Measurements from ENCODE around the gene MB21D2.

DNA sequence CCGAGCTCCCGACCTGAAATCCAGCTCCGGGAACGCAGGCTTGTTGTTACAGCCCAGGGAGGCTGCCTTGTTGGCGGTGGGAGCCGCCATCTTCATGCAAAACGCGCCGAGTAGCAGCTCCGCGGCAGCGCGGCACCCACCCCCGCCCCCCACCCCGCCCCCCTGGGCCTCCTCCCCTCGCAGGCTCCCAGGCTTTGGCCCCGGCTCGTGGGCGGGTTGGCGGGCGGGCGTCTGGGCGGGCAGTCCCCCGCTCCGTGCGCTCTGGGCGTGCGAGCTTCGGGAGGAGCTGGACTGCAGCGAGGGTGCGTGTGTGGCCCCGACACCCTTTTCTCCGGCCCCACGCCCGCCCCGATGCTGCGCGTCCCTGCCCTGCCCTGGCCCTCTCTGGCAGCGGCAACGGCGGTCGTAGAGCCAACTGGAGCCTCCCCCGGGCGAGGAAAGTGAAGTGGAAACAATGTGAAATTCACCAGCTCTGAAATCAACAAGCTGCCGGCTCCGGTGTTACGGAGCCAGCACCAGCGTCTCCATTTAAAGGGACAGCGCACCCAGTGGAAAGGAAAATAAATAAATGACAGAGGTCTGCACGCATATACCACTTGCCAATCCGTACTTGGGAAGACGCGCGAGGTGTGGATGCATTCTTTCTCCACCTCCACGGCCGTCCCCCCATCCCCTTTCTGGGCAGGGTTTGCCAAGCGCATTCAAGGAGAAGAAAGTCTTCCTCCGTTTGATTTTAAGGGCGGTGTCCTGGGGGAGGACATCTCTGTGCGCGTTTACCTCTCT is at the start of gene MB21D2:
Gene MB21D2 (minus strand): TSS at position 112 of the 783 bp plus-strand sequence.
- RRBS: under 1% methylated on average over 10 of the region's 61 CpGs

DNA sequence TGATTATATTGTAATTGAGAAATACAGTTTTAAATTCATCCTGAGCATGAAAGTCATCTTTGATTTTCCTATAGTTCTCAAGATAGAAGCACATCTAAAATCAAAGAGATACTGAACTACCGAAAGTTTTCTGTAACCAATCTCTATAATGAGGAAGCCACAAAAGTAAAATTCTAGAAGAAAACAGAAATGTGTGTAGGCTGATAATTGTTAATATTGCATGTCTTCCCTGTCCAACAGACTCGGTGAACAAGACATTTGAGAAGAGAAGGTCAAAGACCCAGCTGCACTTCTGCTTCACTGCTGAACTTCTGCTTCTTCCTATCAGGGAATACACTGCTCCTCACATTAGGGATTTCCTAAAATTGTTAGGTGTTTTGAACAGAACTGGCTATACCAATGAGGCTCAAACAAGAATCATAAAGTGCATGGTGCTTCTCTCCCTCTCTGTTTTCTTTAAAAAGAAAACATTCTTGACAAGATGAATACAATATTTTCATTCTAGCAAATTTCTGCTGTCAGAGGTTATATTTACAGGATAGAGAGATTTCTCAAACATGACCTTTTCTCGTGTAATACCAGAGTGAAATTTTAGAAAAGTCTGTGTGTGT is 558 bp downstream of the ATP13A4 start:
- RRBS: no CpG with 5 or more reads among the region's 3 CpGs

DNA sequence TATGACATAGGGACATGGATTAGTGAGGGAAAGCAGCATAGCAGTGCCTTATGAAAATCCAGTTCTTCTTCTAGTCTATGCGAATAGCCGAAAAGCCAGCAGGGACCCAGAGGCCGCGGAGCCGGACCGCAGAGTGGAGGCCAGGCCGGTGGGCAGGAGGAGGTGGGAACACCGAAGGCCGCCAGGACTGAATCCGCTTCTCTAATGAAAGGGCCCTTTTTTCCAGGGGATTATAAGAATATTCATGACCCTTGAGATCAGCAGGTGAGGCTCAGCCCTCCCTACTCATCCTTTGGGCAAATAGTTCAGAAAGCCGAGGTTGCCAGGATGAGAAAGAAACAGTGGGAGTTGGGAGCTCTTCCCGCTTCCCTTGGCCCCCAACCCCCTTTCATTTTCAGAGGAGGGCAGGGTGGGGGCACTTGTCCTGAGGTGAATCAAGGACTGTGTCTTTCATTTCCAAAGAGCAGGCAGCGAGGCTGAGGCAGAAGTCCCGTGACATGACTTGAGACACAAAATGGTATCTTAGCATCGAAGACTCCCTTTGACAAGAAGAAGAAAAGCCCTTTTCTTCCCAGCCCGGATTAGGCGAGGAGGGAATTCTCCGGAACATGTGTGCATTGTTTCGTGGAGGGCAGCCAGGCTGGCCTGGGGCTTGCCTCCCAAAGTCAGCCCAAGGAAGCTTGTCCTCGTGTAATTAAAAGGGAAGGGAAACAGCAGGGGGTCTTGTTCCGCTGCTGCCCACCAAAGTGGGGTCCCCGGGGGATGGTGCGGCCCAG is 117.8 kb downstream of the OPA1 start:
- RRBS: no CpG with 5 or more reads among the region's 23 CpGs

- RRBS: no CpG with 5 or more reads among the region's 20 CpGs
These were observed 119.0 kb downstream of the OPA1 start for GRCh38 chr3:193711935-193712581.

GRCh38 chr3:193816438-193817425 is 223.7 kb downstream of the OPA1 start:
- RRBS: no CpG with 5 or more reads among the region's 18 CpGs

DNA sequence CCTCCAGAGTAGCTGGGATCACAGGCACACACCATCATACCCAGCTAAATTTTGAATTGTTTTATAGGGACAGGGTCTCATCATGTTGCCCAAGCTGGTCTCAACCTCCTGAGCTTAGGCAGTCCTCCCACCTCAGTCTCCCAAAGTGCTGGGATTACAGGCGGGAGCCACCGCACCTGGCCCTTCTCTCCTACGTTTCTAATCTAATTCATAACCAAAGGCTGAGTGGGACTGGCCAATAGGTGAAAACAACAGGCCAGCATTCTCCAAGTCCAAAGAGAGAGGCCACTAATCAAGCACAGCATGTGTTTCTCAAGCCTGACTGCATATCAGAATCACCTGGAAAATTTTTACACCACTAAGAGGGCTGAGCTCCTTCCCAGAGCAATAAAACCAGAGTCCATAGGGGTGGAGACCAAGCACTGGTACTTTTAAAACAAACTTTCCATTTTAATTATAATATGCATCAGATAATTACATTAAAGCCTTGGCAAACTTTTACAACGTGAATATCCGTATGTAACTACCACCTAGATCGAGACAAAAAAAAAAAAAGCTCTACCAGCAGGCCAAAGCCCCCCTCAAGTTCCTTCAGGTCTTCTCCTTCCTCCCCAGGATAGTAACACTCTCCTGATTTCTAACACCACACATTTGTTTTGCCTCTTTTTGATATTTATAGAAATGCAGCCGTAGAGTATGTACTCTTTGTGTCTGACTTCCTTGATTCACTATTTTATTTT is 254.4 kb downstream of the OPA1 start:
- RRBS: no CpG with 5 or more reads among the region's 7 CpGs

- RRBS: no CpG with 5 or more reads among the region's 5 CpGs
These were observed 257.6 kb upstream of the HES1 start for GRCh38 chr3:193878332-193878708.

GRCh38 chr3:194089321-194090227 is 46.4 kb upstream of the HES1 start:
- RRBS: no CpG with 5 or more reads among the region's 19 CpGs

DNA sequence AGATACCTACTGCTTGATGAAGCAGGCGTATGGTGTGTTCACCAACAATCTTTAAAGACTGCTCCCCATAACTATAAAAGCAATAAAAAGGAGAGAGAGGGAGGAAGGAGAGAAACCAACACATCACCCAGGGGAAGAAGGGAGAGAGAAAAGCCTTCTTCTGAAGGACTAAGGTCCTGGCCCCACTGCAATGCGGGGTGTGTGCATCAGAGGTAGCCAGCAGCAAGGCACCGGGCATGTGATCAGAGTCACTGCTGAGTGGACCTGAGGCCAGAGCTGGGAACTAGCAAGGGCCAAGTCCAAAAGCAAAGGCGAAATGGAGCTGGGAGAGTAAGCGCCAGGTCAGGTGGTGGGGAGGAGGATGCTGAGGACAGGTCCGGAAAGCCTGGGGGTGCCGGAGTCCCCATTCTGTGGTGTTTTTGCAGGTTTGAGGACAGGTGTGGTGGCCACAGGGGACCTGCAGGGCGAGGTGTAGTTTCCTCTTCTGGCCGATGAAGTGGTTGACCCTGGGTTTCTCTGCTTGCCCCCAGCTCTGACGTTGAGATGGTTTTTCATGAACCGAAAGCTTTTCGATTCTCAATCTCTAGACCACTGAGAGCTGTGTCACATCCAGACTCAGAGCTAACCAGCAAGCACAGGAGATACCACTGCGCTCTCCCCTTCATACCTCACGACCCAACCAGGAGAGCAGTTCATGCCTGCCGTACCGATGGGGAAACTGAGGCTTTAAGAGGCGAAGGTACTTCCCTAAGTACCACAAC is 35.1 kb upstream of the HES1 start:
- RRBS: no CpG with 5 or more reads among the region's 17 CpGs

DNA sequence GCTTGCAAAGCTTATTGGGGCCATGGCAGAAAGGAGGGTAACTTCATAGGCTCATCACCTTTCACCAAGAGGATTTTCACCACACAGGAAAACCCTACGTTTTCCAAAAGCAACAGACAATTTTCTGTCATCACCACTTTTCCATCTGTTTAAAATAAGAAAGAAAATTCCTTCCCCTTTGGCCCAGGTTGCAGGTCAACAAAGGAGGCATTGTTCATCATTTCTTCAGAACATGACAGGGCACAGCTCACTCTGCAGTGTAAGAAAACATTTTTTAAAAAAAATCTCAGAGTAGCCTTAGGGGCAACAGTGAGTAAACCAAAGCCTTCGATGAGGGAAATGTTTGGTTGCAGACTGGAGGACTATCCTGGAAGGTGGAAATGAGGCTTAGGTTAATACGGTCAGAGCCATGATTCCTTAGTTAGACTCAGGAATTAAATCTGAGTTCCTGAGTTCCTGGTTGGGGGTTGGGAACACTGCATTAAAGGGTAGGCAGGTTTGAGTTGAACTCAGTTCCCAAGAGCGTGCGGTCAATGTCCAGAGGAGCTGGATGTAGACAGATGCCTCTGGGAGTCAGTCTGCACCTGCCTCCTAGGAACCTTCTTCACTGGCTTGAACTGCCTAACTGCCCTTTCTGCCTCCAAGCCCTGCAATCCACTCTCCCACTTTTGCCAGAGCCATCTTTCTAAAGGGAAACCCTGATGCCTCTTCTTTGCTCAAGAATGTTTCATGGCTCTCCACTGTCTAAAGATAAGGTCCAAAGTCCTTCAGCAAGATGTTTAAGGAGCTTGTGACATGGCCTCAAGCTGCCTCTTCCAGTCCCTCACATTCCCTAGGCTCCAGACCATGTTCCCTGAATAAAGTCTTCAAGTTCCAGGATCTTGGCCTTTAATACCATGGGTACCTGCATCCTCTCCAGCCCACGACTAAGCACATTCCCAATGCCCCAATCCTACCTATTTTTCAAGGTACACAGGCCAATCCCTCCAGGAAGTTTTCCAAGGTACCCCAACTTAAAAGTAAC is 3.2 kb upstream of the HES1 start:
- RRBS: no CpG with 5 or more reads among the region's 6 CpGs

DNA sequence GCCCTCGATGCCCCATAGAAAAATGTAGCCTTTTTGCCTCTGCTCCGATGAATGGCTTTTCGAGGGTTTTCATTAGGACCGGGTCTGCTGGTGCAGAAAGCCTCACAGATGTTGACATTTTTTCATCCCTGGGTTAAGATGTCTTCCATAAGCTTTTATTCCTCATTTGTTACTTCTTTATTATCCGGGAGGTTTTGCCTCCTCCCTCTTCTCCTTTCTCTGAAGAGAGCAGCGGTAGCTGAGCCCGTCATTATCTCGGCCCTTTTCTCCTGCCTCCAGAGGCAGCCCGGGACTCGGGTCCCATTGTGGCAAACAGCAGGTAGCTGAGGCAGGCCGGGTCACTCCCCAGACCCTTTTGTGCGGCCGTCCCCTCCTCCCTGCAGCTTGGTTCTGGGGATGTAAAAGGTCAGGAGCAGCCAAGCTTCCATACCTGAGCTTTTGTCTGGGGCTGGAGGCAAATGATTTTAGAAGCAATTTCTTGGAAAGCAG is 64.4 kb downstream of the CPN2 start:
- RRBS: 90% methylated on average over 6 of the region's 13 CpGs

DNA sequence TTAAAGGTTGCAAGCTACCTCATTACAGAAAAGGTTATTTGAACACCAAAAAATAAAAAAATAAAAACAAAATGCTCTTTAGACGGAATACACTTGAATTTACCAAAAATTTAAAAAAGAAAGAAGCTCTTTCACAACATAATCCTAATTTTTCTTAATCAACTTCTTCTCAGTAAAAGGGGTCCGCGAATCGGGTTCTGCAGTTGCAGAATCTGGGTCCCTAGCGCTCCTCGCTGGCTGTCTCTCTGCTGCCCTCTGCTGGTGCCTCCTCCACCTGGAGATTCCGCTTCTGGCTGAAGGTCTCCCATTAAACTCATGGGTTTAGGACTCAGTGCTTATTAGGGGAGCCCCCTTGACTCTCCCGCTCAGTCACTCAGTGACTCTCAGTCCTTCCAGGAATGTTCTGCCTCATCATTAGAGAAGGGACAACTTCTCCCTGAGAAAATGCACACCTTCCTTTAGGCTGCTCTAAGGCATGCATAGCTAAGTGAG is 7.2 kb downstream of the CPN2 start:
- RRBS: no CpG with 5 or more reads among the region's 8 CpGs

DNA sequence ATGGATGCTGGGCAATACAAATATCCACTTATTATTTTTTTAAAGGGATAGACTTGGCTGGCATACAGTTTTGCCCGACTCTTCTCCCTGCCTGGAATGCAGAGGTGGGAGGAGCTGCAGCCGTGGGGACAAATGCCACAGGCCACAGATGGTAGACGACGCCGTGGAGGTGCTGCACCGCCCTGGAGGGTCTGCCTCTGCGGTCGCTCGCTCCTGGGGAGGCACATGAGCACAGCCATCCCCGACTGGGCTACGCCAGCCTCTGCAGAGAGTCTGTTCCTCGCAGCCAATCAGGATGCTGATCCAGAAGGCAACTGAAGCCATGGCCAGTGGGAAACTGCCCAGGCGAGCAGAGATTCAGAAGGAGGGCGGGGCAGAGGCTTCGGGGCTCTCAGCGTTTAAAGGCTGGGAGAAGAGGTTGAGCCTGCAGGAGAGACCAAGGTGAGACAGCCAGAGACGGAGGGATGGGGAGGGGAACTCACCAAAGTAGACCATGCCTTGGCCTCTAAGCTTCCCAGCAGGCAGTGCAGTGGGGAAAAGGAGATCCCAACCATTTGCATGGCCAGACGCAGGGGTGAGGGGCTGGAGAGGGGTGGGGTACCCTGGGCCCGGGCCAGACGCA is 12.0 kb upstream of the LRRC15 start:
- RRBS: no CpG with 5 or more reads among the region's 20 CpGs

- RRBS: no CpG with 5 or more reads among the region's 6 CpGs
These were observed 34.1 kb downstream of the ATP13A3 start for GRCh38 chr3:194452454-194453319.

DNA sequence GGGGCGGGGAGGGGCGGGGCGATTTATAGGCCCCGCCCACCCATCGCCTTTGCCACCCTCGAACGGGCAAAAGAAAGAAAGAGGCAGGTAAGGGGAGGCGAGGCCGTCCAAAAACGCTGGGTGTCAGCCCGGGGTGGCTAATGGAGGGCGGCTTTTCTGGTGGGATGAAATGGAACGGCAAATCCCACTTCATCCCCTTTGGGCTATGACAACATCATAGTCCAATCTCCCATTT is 201 bp upstream of the ATP13A3 start:
- RRBS: no CpG with 5 or more reads among the region's 13 CpGs

- RRBS: no CpG with 5 or more reads among the region's 5 CpGs
These were observed 13.4 kb downstream of the LSG1 start for GRCh38 chr3:194658505-194659170.

GRCh38 chr3:194665013-194665736 is 6.8 kb downstream of the LSG1 start:
- RRBS: no CpG with 5 or more reads among the region's 8 CpGs

DNA sequence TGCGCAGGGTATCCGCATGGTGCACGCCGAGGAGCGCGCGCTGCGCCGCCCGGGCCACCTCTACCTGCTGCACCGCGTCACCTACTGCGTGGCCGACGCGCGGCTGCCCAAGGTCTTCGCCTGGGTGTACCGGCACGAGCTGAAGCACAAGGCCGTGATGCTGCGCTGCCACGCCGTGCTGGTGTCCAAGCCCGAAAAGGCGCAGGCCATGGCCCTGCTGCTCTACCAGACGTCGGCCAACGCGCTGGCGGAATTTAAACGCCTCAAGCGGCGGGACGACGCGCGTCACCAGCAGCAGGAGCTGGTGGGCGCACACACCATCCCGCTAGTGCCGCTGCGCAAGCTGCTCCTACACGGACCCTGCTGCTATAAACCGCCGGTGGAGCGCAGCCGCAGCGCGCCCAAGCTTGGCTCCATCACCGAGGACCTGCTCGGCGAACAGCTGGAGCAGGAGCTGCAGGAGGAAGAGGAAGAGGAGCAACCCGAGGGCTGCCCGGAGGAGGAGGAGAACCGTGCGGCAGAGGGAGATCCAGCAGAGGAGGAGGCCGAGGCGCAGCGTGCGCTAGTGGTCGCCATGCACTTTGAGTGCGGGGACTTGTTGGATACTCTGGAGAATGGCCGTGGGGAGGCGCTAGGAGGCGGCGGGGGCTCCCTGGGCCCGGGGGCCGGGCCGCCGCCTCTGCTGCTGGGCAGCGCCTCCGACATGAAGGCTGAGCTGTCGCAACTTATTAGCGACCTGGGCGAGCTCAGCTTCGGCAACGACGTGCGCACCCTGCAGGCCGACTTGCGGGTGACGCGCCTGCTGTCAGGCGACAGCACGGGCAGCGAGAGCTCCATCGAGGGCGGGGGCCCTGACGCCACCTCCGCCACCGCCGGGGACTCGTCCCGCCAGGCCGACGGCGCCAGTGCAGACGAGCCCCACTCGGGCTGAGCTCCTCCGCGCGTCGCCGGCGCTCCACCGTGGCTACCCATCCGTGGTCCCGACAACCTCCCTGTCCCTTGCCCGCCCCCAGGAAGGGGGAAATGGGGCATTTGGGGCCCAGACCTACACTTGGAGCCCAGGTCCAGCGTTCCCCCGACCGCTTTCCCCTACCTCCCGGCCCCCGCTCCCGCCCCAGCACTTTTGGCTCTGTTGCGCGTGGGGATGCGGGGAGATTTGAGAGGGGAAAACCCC is 1.9 kb downstream of the FAM43A start:
- RRBS: 1% methylated on average over 22 of the region's 118 CpGs

- RRBS: no CpG with 5 or more reads among the region's 6 CpGs
These were observed 87.6 kb downstream of the FAM43A start for GRCh38 chr3:194773201-194773679.

DNA sequence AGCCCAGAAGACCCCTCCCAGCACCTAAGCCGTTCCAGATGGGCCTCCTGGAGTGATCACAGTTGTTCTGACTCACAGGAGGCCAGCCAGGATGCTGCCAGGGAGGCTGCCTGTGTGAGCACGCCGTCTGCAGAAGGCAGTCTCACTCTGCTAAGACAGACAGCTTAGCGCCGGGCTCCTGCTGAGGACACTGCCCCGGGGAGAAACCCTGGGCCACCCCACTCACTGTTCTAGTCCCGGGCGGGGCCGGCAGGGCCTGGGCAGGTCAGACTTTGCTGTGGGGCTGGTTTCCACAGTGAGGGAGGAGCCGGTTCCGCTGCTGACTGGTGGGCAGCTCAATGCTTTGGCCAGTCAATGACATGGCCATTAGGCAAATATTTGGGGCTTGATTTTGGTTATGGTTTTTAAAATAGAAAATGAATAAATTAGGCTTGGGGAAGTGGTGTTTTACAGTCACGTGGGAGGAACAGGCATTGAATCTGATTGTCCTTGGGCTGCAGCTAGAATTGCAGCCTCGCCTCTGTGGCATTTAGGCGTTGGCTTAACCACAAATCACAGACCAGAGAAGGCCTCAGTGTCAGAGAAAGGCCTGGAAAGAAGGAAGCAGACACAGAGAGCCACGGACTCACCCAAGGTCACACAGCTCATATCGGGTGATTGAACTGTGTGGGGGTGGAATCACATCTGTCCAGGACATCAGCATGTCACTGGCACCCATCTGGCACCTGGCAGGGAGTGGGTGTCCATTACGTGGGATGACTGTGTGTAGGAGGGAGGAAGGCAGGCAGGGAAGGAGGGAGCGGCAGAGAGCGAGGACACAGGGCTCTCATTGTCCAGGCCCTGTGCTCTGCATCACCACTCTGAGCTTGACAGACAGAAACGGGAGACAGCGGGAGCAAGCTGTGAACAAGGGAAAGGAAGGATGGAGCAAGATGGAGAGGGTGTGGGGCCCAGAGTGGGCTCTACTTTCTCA is 186.1 kb downstream of the FAM43A start:
- RRBS: 21% methylated on average over 3 of the region's 21 CpGs